ENCODE measurements around the gene FGFR2.

DNA sequence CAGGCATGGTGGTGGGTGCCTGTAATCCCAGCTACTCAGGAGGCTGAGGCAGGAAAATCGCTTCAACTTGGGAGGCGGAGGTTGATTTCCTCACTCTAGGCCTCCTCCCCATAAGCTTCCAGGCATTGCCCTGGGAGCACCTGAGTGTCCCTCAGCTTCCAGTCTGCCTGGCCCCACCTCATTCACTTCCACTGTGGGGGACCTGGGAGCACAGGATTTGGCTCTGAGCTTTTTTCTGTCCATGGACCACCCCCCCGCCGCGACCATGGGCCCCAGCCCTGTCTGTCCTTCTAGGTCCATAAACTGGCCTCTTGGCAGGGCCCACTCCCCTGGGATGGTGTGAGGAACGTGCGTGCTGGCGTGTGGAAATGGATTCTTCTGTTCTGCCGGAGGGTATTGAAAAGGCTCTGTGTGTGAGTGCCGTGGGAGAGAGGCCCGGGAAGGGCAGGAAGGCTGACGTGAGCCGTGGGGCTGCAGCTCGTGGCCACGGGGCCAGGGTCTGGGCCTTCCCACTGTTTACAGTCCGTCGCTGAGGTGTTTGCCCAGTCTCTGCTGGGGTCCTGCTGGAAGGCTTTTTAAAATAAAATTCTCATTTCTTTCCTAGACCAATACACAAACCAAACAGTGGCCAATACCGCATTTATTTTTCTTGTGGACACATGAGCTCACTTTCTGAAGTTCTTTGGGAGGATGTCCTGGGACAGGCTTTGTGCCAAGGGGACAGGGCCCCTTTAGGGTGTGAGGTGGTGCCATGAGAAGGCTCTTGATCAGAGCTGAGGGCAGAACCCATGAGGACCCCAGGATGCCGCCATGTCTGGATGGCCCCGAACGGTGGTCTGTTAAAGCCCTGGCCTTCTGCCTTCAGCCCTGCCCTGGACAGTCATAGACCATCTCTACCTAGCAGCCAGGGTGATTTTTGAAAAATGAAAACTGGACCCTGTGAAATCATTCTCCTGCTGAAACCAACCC lies 123.8 kb downstream of the GRK5 start:
- PRO-cap, result no peak

GRCh38 chr10:119375355-119376010 lies 167.0 kb downstream of the RGS10 start:
- PRO-cap, result no peak

DNA sequence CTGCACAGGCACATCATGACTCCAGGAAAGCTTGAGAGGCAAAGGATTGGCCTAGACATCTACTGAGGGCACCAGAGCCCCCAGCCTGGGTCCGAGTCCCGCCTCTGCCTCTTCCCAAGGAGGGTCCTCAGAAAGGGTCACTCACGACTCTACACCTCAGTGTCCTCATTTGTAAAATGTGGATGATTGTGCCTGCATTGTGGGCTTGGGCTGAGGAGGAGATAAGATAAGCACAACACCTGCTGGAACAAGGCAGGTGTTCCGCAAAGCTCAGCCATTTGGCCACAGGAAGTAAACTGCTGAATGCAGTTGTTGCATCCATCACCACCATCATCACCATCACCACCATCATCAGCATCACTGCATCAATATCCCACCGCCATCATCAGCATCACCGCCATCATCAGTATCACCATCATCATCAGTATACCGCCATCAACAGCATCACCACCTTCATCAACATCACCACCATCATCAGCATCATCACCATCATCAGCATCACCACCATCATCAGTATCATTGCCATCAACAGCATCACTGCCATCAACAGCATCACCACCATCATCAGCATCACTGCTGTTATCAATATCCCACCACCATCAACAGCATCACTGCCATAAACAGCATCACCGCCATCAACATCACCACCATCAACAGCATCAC lies 116.0 kb downstream of the RGS10 start:
- PRO-cap, result no peak

GRCh38 chr10:119509914-119510720 lies 32.4 kb downstream of the RGS10 start:
- PRO-cap, result no peak

DNA sequence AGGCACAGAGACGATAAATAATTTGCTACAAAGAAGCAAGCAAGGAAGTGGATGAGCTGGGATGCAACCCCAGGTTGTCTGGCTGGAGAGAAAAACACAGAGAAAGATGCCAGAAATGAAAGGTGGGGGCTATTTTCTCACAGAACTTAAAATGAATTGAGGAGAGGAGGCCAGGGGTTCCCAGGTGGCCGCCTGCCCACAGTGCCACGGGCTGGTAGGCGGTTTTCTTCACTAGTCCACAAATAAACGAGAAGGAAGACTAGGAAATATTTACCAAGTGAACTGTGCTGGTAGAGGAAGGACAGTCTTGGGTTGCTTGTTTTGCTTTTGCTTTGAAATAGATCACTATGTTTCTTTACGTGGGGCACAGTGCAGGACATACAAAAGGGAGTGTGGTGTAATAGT lies 5.0 kb downstream of the RGS10 start:
- PRO-cap, result no peak

DNA sequence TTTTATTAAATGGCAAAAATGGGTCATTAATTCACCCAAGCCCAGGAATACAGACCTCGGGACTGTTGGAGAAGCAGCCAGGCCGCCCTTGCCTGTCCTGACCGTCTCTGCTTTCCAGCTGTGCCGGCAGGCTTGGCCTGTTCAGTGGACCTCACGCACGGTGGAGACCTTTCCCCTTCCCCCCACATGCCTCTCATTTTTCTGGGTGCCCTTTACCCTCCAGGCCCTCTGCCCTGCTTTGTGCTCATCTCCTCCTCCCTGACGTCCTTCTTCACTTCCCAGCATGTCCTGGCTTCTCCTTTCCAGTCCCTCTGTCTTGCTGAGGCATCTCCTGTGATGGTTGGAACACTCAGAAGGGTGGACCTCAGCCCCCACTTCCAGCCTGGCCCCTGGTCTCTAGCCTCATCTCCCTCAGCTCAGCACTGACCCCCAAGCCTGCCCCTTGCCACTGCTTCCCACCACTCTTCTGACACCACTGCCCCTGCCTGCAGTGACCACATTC lies 14.8 kb downstream of the BAG3 start:
- PRO-cap, result no peak

GRCh38 chr10:119686277-119687175 lies 35.3 kb downstream of the BAG3 start:
- PRO-cap, result no peak

GRCh38 chr10:119737846-119738193 lies 12.0 kb downstream of the INPP5F start:
- PRO-cap, result no peak

DNA sequence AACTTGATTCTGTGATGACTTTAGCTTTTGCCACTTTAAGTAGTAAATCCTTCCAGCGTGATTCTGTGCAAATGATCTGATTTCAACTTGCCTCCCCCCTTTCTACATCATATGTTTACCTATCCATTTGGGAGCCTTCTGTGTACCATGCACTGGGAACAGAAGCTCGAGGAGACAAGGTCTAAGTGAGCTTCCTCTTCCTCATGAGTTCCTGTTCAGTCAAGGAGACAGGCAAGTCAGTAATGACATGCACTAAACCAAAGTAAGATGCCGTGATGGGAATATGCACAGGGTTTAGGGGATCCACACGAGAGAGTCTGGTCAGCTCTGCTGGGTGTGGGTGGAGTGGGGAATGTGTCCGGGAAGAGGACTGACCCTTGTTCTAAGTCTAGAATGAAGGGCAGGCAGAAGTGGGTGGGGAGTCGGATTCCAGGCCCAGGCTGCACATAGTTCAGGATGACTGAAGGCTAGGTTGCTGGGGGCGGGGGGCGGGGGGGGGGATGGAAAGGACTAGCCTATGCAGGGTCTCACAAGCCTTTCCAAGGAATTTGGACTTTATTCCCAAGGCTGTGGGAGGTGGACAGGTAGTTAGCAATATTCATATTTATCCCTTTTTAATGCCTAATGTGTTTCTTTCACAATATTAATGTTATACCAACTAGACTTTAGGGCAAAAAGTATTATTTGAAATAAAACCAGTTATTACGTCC lies 17.5 kb downstream of the INPP5F start:
- PRO-cap, result no peak

DNA sequence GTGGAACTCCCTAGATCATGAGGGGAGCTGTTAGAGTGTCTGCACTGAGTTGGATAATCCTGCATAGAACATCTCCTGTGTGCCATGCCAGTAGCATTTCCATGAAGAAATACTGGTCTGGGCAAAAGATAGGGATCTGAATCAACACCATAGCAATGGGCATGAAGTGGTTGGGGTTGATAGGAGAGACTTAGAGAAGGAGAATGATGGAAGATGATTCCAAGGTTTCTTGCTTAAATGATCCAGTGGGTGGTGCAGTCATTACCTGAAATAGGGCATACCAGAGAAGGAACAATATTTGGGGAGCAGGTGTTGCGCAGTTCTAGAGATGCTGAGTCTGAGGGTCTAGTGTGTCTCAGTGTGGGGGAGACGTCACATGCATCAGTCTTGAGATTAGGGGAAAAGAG lies 62.0 kb downstream of the INPP5F start:
- PRO-cap, result no peak

DNA sequence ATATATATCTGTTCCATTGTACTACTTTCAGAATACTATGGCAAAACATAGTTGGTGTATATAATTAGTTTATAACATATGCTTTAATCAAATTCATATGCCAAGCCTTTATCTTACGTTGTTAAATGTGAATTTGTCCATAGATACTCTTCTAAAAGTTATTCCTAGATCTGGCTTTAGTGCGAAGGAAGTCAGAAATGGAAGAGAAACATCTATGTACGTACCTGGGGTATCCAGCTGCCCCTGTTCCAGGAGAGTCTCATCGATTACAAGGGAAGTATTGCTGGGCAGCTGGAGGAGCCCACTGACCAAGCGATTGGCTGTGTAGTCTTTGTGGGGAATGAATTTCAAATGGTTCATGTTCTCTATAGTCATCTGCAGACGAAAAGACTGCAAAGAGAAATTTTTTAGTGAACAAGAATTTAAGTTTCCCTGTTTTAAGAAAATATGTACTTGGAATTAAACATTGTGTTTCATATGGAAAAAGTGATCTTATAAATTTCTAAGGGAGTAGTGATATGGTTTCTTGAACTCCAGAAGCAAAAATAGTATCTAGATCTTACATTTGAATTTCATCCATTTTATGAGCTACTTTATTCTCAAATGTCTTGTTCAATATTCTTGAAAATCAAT lies 34.2 kb downstream of the MCMBP start:
- PRO-cap, result no peak

DNA sequence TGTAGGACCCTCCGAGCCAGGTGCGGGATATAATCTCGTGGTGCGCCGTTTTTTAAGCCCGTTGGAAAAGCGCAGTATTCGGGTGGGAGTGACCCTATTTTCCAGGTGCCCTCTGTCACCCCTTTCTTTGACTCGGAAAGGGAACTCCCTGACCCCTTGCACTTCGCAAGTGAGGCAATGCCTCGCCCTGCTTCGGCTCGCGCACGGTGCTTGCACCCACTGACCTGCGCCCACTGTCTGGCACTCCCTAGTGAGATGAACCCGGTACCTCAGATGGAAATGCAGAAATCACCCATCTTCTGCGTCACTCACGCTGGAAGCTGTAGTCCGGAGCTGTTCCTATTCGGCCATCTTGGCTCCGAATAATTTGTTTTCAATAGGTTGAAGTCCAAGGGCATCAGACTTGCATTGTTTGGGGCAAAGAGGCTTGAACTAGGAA lies 217.0 kb upstream of the PLPP4 start:
- PRO-cap, result unidirectional peak, minus-strand start at position 211 of the sequence

- PRO-cap, result no peak
Measured at GRCh38 chr10:120665256-120665641, 185.9 kb upstream of the WDR11 start.

DNA sequence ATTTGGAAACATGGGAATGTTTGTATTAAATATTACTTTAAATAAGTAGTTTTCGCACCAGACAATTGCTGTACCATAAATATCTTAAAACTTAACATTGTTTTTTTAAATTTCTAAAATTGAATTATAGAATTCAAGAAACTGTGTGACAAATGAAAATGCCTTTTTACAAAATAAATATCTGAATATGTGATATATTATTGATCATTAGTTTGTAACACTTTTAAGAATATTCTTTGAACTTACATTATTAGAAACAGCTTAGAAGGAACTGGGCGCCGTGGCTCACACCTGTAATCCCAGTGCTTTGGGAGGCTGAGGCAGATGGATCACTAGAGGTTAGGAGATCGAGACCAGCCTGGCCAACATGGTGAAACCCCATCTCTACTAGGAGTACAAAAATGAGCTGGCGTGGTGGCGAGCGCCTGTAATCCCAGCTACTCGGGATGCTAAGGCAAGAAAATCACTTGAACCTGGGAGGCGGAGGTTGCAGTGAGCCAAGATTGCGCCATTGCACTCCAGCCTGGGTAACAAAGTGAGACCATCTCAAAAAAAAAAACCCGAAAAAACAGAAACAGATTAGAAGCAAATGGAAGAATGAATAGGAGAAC lies 29.1 kb downstream of the WDR11 start:
- PRO-cap, result no peak

GRCh38 chr10:120906715-120907224 lies 55.6 kb downstream of the WDR11 start:
- PRO-cap, result no peak

- PRO-cap, result no peak
Measured at GRCh38 chr10:121283137-121283442, 315.2 kb downstream of the FGFR2 start.

- PRO-cap, result no peak
Measured at GRCh38 chr10:121485240-121485934, 112.9 kb downstream of the FGFR2 start.

DNA sequence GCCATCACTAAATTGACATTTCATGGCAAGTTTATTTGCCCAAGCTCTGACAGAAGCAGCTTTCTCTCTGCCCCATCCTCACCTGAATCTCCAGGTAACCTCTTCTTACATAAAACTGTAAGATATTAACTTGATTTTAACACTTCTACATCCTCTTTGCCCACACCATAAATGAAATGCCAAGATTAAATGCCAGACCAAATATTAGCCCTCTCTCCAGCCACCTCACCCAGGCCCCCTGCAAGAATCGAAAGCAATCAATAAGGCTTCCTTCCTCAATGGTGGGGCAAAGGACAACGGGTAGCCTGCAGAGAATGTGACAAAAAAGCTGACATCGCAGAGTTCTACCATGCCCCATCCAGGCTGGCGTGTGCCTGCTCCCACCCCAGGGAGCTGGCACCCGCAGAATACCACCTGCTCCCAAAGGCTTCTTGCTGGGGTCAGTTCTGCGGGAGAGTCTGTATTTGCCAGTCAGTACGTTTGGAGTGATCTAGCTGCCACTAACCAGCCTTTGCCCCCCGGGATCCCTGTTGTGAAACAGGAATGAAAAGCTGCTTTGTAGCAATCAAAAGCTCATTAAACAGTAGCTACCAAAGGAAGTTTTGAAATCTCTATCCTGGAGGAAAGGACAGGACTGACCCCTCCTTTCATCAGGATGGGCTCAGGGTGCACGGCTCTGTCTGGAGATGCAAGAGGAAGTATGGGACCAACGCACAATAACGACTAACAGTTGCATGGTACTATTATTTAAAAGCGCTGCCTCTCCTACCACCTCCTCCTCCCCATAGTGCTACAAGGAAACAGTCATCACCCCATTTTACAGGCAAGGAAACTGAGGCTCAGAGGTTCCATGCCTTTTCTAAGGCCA lies 67.2 kb downstream of the FGFR2 start:
- PRO-cap, result no peak

DNA sequence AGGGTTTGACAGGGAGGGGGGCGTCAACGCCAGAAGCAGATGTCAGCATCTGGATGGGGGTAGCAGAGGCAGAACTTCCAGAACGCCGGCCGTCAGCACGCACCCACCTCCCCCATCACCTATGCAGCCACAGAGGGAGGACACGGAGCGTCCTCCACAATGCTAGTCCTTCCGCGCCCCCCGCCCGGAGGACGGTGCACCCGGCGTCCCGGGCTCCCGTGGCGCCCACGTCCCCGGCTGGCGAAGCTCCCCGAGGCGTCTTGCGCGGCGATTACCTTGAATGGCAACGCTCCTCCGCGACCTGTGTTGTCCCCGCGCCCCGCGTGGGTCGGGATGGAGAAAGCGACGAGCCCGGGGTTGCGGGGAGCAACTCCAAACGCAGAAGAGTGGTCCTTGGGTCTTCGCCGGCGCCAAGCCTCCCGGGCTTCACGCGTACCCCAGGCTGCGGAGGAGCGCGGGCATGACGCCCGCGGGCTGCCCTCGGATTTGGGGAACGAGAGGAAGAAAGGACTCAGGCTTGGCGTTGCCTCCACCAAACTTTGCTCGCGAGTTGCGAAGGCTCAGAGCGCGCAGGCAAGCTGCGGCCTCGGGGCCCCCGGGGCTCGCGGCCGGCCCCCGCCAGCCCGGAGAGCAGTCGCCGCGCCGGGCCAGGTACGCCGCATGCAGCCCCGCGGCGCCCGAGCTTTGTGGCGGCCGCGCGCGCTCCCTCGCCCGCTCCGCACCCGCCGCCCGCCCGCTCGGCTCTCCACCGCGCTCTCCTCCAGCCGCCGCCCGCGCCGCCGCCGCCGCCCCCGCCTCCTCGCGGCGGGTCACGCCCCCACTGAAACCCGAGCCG lies at the start of gene FGFR2:
Gene FGFR2, minus strand, starts transcription at position 758 of the 835 bp plus-strand sequence.
- PRO-cap, result bidirectional peak, plus-strand start outside the sequence, minus-strand start at position 745 of the sequence

- PRO-cap, result no peak
Measured at GRCh38 chr10:121682119-121682693, 84.0 kb upstream of the FGFR2 start.

Data from neuron (in vitro differentiated cells).